ENCODE measurements around a stretch of chr9.

GRCh38 chr9:129042075-129042627 is 5.7 kb downstream of the MIGA2 start:
- RRBS, result 93% methylated on average over 4 of the region's 17 CpGs

GRCh38 chr9:129069793-129070340 is 11.0 kb upstream of the DOLPP1 start:
- RRBS, result no CpG with 5 or more reads among the region's 14 CpGs

DNA sequence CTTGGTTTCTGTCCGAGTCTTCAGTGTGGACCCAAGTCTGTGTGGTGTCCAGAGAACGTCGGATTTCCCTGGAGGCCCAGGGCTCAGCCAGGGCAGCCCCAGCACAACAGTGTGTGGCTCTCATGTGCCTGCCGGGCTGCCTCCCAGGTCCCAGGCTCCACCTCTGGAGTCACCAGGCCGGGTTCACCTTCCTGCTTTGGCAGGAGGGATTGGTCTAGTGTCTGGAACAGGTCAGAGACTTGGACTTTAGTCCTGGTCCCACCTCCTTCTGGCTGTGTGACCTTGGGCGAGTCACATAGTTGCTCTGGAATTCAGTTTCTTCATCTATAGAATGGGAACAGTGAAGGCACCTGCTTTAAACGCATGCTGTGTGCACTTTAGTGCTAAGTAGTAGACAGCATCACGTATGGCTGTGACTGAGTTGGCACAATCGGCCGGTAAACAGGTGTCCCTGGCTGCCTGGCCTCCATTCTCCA is 3.2 kb downstream of the DOLPP1 start:
- RRBS, result 96% methylated on average over 3 of the region's 10 CpGs

- RRBS, result no CpG with 5 or more reads among the region's 4 CpGs
Measured at GRCh38 chr9:129138998-129139179, 27.7 kb downstream of the PTPA start.

GRCh38 chr9:129147832-129148185 is 30.3 kb downstream of the IER5L start:
- RRBS, result no CpG with 5 or more reads among the region's 6 CpGs

- RRBS, result no CpG with 5 or more reads among the region's 6 CpGs
Measured at GRCh38 chr9:129149289-129149865, 28.7 kb downstream of the IER5L start.

- RRBS, result no CpG with 5 or more reads among the region's 11 CpGs
Measured at GRCh38 chr9:129164039-129164597, 13.9 kb downstream of the IER5L start.

GRCh38 chr9:129174398-129175352 is 3.4 kb downstream of the IER5L start:
- RRBS, result under 1% methylated on average over 12 of the region's 75 CpGs

- RRBS, result 1% methylated on average over 24 of the region's 36 CpGs
Measured at GRCh38 chr9:129202634-129203110, 24.6 kb upstream of the IER5L start.

GRCh38 chr9:129271142-129271445 is 93.0 kb upstream of the IER5L start:
- RRBS, result no CpG with 5 or more reads among the region's 7 CpGs

GRCh38 chr9:129278352-129279124 is 100.5 kb upstream of the IER5L start:
- RRBS, result no CpG with 5 or more reads among the region's 15 CpGs

DNA sequence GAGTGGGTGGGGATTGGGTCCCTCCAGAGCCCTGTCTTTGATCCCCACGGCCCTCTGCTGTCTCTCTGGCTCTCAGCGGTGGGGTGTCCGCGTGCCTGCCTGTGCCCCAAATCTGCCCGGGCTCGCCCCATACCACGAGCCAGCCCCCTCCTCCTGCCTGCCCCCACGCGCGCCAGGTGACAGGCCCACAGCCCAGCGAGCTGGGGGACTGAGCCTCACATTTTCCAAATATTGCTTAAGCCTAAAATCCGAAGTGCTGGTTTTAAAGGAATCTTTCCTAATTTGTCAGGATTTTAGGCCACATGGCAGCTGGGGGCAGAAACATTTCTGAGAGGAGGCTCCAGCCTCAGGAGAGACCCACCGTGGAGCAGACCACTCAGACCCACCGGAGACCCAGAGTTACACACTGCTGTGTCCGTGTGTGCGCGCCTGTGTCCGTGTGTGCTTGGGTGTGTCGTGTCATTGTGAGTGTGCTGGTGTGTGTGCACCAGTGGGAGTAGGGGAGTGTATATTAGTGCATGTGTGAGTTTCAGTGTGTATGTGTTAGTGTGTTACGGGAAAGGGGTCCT is 159.5 kb upstream of the IER5L start:
- RRBS, result no CpG with 5 or more reads among the region's 20 CpGs

DNA sequence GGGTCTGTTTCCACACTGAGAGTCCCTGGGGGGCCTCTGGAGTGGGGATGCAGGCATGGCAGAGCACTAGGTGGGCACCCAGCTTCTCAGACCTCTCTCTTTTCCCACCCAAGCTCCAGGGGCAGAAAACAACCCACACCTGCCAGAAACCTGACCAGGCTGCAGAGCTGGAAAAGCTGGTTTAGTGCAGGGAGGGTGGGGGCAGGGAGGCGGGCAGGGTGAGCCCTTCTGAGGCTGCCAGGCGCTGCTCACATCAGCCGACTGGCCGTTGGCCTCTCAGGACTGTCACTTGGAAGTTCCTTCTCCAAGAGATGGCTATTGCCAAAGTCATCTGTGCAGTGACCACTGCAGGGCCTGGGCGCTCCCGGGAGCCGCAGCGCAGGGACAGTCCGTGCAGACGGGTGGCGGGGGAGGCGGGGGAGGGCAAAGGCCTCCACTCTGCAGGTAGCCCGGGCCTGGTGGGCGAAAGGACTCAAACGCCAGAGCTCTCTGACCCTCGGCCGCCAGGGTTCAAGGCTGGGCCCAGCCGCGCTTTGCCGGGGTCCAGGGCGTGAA is 205.0 kb upstream of the IER5L start:
- RRBS, result 95% methylated on average over 12 of the region's 21 CpGs

DNA sequence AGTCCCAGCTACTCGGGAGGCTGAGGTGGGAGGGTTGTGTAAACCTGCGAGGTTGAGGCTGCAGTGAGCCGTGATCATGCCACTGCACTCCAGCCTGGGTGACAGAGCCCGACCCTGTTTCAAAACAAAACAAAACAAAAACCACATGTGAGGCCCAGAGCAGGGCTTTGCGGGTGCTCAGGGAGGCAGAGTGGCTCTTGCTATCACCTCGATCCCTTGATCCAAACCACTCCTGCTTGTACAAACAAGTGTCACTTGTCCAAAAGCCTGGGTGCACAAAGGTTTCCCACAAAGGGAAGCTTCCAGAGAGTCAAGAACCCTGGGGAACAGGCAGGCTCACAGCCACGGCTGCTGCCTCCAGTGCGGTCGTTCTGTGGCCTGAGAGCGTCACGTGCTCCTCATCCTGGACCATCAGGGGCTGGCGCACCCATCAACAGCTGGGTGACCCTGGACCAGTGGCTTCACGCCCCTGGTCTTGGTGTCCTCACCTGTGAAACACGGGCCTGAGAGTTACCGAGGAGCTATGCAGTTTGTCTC is 162.7 kb downstream of the C9orf50 start:
- RRBS, result no CpG with 5 or more reads among the region's 15 CpGs

GRCh38 chr9:129458693-129459585 is 162.0 kb downstream of the C9orf50 start:
- RRBS, result 22% methylated on average over 6 of the region's 30 CpGs

- RRBS, result under 1% methylated on average over 3 of the region's 14 CpGs
Measured at GRCh38 chr9:129487943-129488279, 133.0 kb downstream of the C9orf50 start.

- RRBS, result no CpG with 5 or more reads among the region's 15 CpGs
Measured at GRCh38 chr9:129489843-129490559, 130.9 kb downstream of the C9orf50 start.

DNA sequence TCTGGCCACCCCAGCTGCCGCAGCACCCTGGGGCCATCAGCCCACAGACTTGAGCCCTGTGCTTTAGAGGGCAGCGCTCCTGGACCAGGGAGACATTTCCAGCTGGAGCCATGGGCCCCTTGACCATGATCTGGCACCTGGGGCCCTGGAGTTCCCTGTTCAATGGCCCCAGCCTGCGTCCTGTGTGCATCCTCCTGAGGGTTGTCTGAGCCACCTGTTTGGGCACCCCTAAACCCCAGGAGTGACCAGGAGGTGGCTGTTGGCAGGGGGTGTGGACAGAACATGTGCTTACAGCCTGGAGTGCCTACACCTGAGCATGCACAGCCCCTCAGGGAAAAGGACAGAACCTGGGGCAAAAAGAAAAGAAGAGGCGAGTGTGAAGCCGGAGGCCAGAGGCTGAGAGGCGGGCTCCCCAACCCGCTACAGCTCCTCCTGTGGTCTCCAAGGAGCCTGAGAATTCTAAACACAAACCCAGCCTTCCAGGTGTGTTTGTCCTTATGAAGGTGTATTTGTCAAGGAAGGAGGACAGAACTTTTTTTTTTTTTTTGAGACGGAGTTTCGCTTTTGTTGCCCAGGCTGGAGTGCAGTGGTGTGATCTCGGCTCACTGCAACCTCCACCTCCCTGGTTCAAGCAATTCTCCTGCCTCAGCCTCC is 126.6 kb downstream of the C9orf50 start:
- RRBS, result no CpG with 5 or more reads among the region's 10 CpGs

GRCh38 chr9:129571211-129571951 is 49.5 kb downstream of the C9orf50 start:
- RRBS, result no CpG with 5 or more reads among the region's 8 CpGs

DNA sequence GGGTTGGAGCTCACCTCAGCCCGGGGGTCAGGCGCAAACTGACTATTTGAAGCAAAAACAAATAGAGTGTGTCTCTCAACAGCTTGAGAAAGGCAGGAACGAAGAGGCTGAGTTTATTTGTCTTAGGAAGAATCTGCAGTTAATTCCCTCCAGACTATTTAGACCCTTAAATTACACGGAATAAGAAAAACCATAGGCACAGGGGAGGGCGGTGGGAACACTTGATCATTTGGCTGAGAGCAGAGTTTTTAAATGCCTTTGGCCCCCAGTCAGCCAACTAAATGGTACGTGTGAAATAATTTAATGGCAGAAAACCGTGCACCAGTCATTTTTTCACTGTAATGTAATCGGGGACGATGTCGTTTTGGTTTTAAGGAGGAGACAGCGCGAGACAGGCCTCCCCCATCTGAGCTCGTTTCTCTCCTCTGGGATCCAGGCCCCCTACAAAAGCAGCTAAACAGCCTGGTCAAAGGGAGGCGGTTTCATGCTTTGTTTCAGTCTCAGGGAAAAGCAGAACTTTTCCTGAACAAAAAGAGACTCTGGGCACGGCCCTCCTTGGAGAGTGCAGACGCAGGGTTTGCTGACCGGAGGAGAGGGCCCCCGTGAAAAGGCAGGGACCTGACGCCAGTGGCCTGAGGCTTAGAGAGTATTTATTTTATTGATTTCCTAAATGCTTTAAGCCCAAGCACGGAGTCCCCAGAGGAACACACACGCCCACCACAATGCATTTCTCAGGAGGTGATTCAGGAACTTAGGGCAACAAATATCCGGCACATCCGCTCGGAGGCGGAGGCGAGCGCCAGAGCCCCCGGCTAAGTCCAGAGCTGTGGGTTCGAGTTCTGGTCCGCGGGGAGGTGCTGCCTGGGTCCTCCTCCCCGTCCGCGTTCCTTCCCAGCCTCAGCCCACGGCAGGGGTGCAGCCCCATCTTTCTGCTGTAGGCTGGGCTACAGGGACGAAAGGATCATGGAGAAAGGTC is 40.3 kb downstream of the PTGES start:
- RRBS, result 44% methylated on average over 7 of the region's 36 CpGs